Cardiac septum (tissue), 1 donor: Measurements from ENCODE around the genes PBXIP1 and EFNA4.

- PRO-cap = no peak
These were observed 32.7 kb downstream of the KCNN3 start for GRCh38 chr1:154837214-154837984.

DNA sequence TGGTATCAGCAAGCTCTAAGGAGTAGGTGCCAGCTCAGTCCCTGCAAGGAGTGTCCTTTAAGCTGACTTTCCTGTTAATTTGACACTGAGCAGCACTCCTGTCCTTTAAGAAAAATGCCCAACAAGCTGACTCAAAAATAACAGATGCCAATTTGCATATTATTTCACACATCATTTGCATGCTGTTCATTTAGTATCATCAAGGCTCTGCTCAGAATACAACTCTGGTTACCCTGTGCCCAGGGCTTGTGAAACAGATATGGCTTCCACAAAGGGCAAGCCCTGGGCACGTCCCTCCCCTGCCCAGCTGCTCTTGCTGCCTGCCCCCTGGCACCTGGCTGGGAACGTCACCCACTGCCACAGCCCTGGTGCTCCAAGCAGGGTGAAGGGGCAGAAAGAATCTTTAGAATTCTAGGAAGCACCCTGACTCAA, 10.3 kb downstream of the KCNN3 start:
- PRO-cap = no peak

GRCh38 chr1:154877358-154877902, 7.3 kb upstream of the KCNN3 start:
- PRO-cap = no peak

GRCh38 chr1:154954765-154955700, 866 bp downstream of the PBXIP1 start:
- PRO-cap = no peak

DNA sequence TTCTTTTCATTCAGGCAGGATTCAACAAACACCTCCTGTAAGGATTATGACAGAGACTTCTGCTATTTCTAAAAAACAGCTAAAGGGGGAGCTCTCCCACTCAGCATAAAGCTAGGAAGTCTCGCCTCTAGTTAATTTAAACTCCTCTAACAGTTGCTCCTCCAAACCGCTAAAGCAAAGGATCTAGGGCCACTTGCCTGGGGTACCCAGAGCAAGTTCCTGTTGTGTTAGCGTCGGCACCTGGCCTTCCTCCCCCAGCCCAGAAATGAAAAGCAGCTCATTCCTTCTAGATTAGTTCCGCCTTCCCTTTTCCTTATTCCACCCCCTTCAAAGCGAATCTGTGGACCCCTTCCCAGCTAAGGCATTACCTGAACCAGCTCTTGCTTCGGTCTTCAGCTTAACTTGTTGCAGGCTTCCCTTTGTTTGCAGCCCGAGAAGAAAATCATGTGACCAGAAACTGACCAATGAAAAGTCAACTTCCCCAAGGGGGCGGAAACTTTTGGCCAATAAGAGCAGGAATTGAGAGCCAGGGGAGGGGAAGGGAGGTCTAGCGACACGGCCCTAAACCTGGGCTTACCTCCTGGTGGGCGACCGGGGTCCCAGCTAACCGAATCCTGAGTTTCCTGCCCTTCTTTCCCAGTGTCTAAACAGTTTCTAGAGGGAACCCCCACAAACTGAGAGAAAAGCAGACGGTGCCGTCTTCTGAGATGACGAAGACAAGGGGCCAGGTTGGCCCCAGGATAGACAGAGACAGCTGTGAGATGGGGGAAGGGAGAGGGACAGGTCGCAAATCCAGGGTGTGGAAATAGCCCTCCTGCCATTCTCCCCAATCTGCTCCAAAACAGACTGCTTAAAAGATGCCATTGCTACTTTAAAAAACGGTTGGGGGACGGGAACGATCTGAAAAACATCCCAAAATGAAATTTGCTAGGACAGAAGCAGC, at the start of gene PBXIP1:
TSS of gene PBXIP1 (minus strand) at position 399 of the 943 bp plus-strand sequence.
- PRO-cap = bidirectional peak, plus-strand start at position 538 of the sequence, minus-strand start at position 394 of the sequence

GRCh38 chr1:154975383-154976457, 1.2 kb downstream of the CKS1B start:
- PRO-cap = unidirectional peak, plus-strand start at chr1:154975531; unidirectional peak, minus-strand start at chr1:154975761

DNA sequence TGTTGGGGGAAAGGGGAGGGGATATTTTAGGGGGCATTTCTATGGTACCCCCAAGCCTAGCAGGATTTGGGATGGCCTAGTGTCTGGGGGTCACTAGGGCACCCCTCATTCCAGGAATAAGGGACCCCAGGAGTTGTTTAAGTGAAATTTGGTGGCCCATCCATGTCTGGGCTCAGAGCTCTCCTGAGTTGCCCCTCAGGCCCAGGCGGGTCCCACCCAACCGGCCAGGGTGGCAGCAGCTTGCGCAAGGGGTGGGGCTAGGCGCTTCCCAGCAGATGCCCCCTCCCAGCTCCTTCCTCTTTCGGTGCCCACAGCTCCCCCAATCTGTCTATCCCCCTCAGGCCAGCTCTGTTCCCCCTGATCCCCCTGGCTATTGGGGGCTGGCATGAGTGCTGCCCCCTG, 5.2 kb downstream of the ZBTB7B start:
- PRO-cap = no peak

DNA sequence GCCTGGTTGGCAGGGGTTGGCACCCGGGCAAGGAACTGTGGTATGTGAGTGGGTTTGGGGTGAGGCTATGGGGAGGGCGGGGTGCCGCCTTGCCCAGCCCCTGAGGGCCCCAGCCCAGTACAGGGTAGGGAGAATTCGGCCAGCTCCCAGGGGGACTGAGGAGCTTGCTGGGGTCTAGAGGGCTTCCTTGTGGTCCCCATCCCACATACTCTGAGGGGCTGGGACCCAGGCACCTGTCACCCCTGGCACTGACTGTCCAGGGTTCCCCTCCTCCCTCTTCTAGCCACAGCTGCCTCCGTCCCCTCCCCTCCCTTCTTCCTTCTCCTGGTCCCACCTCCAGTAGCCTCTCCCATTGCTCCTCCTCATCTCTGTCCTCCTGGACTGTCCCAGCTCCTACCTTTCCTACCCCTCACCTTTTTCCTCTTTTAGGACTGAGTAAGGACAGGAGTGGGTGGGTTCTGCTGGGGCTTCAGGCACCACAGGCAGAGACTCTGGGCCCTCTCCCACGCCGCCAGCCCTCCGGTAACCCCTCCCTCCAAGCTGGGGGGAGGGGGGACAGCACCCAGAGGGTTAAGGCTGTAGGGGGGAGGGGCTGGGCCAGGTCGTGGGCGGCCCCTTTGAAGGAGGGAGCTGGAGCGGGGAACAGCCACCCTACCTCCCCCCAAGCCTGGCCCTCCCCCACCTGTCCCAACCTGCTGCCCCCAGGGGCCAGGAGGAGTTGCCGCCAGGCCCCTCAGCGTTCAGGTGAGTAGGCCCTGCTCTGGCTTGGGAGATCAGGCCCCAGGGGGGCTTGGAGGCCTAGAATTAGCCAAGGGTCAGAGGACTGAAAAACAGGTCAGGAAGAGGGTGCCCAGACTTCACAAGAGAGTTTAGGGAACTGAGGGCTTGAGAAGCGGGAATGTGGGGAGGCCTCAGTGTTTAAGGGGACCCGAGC, 5.9 kb downstream of the ZBTB7B start:
- PRO-cap = unidirectional peak, minus-strand start at position 250 of the sequence

DNA sequence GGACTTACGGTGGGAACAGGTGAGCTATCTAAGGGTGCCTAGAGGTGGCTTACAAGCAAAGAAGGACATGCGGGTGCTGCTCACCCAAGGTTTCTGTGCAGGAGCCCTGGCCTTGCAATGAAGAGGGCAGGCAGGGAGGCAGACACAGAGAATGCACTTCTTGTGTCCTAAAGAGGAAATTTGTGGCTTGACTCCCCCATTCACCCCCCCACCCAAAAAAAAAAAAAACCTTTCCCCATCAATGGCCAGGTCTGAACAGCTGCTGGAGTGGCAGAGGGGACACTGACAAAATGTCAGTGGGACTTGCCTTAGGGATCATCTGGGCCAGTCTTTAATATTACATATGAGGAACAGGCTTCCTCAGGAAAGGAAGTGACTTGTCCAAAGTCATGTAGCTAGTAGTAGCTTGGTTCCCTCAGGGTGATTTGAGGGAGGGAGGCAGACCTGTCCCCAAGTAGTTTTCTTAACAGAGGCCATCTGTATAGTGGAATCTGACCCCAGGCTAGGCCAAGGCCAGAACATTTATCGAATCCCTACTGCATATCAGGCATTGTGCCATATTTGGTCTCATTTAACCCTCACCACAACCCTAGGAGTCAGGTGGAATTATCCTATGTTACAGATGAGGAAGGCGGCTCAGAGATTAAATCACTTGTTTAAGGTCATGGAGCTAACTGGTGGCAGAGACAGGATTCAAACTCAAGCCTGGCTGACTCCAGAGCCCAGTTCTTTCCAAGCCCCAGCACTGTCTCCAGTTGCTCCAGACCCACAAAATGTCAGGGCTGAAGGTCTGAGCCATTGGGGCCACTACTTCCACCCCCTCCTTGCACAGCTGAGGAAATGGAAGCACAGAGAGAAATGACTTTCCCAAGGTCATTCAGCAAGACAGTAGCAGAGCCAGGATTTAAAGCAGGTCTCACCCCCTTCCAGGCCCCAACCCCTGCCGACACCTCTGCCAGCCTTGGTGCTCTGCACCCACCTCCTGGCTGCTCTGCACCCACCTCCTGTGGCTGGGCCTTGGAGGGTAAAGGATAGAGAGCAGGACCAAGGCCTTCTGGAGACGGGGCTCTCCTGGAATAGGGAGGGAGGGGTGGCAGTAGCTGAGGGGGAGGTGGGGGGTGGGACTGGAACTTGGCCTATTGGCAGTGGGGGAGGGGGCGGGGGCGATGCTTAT, 10.4 kb downstream of the ZBTB7B start:
- PRO-cap = no peak

DNA sequence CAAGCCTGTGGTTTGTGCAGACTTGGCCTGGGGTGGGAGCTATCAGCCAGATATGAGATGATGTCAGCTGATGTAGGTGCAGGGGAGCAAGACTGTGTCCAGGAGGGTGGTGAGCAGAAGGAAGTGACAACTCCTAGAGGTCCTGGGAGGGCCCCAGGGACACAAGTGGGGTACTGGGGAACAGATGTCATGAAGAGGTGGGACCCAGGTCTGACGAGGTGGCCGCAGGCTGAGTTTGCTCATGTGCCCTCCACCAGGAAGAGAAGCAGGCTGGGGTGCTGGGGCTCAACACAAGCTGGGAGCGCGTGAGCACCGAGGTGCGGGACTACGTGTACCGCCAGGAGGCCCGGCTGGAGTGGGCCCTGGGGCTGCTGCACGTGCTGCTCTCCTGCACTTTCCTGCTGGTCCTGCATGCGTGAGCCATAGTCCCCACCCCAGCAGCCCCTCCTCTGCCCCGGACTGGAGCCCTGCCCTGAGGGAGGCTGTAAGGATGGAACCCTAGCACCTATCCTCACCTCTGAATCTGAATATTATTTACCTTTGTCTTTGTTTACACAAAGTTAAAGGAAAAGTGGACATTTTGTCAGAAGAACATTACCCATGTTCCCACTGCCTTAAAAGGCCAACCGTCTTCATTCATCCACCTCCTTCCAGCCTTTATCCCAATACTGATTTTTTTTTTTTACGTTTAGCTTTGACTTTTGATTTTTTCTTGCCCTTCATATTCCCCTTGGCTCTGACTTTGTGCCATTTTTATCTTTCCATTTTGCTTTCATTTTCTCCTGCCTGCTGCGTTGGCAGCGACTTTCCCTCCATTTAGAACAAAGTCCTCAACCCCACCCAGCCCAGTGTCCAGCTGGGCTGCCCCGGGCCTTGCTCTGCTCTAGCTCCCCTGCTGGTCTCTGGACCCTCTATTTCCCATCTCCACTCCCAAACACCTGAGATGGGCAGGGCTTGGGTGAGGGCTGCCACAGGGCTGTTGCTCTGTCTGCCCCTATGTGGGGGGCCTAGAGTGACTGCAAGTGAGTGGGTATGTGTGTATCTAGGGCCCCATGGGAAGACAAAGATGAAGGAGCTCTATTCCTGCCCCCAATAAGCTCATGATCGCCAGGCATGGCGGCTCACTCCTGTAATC, 7.7 kb upstream of the ADAM15 start:
- PRO-cap = no peak

GRCh38 chr1:155063418-155064777, at the start of gene EFNA4:
EFNA4 (plus strand) TSS chr1:155063740.
- PRO-cap = unidirectional peak, plus-strand start at chr1:155063773

DNA sequence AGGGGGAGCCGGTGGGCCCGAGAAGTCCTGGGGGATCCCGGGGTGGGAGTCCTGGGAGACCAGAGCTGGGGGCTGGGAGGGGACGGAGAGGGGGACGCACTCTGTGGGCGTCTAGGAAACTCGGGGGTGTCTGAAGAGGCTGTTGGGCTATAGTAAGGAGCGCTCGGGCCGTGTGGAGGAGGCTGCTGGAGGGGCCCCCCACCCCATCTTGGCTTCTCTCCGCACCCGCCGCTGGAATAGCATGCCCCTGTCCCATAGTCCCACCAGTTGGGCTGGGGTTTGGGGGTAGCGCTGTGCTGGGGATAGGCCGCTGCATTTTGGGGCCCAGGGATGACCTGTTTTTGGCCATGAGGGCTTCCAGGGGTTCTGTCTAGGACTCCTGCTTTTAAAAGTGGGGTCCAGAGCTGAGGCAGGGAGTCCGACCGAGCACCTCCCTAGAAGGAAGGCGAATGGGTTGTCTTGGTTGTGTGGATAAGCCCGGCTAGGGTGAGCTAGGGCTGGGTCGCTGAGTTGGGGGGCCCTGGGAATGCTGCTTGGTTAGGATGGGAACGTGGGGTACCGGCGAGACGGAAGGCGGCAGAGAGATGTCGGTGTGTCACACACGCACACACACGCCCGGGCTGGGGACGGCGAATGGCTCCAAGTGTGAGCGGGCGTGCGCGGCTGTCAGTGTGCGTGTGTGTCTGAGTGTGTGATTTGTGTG, 628 bp downstream of the EFNA3 start:
- PRO-cap = no peak

DNA sequence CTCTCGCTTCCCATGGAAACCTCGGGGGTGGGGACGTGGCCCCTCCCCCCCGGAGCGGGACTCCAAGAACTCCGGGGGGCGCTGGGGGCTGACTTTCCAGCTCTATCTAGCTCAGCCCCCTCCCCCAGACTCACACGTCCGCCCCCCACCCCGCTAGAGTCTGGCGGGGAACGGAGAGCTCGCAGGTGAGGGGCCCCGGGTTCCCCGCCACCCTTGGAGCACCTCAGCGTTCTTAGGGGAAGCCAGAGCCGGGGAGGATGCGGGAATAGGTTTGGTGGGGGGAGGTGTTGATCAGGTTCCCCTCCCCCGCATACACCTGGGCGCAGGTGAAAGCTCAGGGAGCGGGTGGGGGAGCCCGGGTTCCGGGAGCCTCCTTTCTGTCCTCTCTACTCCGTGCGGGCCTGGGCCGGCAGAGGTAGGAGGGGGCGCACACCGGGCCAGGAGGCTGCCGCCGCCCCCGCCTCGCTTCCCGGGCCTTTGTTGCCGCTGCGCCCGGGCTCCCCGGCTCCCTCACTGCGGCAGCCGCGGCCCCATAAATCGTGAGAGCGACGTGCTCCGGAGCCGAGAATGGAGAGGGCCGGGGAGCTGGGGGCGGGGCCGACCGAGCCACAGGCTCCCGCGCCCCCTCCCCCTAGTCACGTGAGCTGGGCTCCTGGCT, 1.9 kb downstream of the EFNA3 start:
- PRO-cap = no peak

GRCh38 chr1:155081560-155082357, 3.1 kb downstream of the EFNA3 start:
- PRO-cap = no peak

DNA sequence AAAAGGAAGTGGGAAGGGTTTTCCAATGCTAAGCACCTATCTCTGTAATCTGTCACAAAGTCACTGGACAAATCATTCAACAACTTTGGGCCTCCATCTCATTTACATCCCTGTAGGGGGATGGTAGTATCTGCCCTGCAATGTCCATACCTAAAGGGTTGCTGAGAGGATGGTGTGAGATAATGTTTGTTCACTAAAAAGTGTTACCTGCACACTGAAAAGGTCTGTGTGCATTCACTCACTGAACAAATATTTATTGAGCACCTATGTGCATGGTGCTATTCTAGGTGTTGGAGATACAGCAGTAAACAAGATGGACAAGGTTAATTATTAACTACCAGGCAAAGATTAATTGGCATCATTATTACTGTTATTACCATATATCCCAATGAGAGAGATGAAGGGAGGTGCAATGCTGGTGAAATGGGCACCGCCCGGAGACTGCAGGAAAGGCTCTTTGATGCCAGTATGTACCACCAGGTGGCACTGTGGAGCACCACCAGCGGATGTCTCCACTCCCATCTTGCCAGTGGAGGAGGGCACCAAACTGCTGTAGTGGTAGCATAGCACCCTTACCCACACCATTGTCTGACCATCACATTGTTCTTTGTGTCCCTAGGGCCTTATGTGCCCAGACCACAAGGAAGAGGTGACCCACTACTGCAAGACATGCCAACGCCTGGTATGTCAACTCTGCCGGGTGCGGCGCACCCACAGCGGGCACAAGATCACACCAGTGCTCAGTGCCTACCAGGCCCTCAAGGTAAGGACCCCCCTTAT, 2.9 kb downstream of the TRIM46 start:
- PRO-cap = no peak

GRCh38 chr1:155178500-155178717, 4.8 kb downstream of the TRIM46 start:
- PRO-cap = no peak

GRCh38 chr1:155206903-155207638, 626 bp downstream of the THBS3 start:
- PRO-cap = unidirectional peak, plus-strand start at chr1:155207073

- PRO-cap = no peak
These were observed 11.3 kb downstream of the MTX1 start for GRCh38 chr1:155219825-155220219.

- PRO-cap = no peak
These were observed 14.5 kb downstream of the GBA1 start for GRCh38 chr1:155226252-155227267.

DNA sequence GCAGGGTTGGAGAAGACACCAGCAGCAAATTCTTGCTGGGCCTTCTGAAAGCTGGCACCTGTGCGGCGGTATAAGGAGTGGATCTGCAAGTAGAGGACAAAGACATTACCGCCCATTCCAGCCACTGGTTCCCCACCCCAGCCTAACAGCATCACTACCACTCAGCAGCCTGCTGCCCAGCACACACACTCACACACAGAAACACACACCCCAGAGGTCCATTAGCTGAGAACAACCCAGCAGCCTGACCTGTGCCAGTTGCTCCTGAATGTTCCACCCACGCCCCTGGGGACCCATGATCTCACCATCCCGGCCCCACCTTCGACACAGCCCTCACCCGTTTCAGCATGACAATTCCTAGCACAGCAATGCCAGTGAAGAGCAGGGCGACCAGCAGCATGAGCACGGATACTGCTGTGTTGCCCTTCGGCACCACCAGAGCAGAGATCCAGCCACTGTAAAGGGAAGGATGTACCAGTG, 1.1 kb upstream of the ENTREP3 start:
- PRO-cap = no peak